SEM (cell line): ENCODE data around the genes ALG14, MFSD14A and RTCA.

- PRO-cap = no peak
Measured at GRCh38 chr1:94327055-94327625, 89.8 kb upstream of the ARHGAP29 start.

DNA sequence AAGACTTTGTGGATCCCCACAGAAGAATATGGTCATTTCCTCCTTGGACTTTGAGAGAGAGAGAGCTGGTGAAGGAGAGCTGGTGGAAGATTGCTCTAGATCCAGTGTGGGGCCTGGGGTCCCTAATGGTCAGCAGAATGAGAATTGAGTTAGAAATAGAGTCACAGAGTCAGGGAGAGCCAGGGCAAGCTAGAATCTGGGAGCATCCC, 16.8 kb downstream of the F3 start:
- PRO-cap = no peak

DNA sequence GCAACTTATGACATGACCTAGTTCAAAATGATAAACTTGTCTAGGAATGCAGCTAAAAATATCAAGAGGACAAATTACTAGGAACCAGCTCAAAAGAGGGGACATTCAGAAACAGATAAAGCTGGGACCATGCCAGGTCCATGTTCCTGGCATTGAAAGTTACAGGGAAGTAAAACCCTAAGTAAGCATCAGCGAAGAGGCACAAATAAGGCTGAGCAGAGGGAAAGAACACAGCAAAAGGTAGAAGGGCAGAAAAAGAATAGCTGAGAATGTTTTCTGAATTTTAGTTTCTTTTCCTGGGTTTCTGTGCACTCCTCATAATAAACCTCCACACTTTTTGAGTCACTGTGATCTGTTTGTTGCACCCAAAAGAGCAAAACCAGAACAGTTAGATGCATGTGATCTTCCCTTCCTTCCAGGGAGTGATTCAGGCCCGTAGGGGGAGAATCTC, 48.9 kb upstream of the F3 start:
- PRO-cap = no peak

- PRO-cap = no peak
Measured at GRCh38 chr1:94676784-94677080, 135.2 kb upstream of the F3 start.

GRCh38 chr1:94707246-94707994, 112.7 kb upstream of the SLC44A3 start:
- PRO-cap = no peak

- PRO-cap = no peak
Measured at GRCh38 chr1:94743613-94744555, 76.3 kb upstream of the SLC44A3 start.

DNA sequence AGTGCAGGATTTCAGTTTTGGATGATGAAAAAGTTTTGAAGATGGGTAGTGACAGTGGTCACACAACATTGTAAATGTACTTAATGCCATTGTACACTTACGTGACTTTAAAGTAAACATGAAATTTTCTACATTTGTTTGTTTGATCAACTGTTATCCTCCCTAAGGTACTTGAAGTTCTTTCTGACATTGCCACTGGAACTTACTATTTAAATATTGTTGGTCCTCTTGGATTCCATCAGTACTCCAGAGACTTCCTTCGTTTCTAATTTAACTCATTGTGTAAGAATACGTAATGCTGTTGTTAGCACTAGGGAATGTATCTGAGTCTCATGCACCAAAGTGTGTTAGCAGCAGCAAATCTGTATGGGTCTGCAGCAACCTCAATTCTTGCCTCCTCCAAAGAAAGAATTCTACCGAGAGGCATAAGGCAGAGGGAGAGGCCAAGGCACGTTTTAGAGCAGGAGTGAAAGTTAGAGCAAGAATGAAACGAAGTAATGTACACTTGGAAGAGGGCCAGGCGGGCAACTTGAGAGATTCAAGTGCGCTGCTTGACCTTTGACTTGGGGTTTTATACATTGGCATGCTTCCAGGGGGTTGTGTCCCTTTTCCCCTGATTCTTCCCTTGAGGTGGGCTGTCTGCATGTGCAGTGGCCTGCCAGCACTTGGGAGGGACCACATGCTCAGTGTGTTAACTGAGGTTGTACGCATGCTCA, 2.3 kb upstream of the CNN3 start:
- PRO-cap = no peak

DNA sequence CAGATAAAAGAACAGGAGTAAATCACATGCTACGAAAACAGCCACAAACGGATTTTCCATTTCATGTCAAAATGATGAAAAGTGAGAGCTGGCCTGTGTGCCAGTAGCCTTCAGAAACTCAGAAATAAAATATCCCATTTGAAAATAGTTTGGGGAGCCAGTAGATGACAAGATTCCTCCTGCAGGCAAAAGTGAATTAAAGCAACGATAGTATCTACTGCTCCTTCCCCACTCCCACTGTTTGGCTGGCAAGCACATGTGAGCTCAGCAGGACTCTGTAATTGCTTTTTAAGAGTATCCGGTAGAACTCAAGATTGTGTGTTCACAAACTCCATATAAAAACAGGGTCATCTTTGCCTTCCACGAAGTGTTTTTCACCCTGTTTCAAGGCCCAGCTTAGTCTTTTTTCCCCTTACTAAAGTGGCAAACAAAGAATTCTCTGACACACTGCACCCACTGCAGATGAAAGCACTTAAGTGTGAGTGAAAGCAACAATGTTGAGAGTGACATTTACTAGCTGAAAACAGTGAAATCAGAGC, 70.2 kb downstream of the ALG14 start:
- PRO-cap = no peak

DNA sequence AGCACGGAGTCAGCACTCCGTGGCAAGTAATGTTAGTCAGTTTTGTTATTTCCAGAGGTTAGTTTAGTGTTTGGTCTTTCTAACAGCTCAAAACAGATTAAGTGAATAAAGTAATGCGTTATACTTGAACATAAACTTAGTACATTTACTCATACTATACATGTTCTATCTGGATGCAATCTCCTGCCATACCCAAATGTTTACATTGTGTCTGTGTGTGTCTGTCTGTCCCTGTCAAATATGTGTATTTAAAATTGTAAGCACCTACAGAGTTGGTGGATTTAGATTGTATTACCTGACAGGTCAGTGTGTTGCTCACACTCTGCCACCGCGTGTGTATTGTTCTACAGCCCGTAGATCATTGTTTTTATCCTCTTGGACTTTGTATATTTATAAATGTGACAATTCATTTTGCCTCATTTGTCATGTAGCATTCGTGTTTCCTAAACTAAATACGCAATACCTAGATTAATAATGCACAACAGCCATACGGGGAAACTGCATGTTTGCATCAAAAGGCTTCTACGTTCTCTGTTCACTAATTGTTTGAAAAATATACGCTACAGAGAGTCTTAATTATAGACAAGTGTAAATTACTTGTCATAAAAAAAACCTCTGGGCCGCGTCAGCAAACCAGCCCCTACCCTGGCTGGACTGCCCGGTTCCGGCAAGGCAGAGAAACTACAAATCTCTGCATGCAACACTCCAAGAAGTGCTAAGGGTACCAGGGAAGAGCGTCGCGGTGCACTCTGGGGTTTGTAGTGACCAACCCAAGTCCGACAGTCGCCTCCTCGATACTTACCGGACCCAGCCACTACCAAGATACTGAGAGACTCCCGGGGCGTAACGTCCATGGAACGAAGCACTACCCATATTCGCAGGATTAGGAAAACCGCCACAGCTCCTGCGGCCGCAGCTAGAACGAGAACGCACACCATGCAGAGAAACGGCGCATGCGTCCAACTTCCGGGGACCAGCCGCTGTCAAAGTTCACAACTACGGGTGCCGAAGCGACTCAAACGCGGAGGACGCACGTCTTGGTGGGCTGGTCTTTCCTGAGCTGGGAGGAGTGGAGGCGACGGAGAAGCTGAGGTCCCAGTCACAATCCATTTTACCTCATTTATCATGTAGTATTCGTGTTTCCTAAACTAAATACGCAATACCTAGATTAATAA, at the start of gene ALG14:
Gene ALG14, minus strand, starts transcription at position 991 of the 1,175 bp plus-strand sequence.
- PRO-cap = bidirectional peak, plus-strand start at position 782 of the sequence, minus-strand start at position 651 of the sequence; bidirectional peak, plus-strand start at position 1,048 of the sequence, minus-strand start at position 985 of the sequence

GRCh38 chr1:95122355-95122772, 5.2 kb downstream of the TLCD4 start:
- PRO-cap = no peak

DNA sequence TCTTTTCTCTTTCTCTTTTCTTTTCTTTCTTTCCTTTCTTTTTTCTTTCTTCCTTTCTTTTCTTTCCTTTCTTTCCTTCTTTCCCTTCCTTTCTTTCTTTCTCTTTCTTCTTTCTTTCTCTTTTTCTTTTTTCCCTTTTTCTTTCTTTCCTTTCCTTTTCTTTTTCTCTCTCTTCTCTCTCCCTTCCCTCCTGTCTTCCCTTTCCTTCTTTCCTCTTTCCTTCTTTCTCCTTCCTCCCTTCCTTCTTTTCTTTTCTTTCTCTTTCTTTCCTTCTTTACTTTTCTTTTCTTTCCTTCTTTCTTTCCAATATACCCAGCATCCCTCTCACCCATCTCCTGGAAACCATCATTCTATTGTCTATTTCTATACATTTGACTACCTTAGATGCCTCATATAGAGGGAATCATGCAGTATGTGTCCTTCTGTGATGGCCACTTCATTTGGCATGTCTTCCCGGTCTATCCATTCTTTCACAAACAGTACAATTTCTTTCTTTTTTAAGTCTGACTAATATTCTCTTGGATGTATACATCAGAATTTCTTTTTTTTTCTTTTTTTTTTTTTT, 391.1 kb downstream of the DPYD start:
- PRO-cap = no peak

- PRO-cap = no peak
Measured at GRCh38 chr1:97849308-97849755, 71.5 kb downstream of the DPYD start.

- PRO-cap = no peak
Measured at GRCh38 chr1:98034325-98034958, 113.6 kb upstream of the DPYD start.

DNA sequence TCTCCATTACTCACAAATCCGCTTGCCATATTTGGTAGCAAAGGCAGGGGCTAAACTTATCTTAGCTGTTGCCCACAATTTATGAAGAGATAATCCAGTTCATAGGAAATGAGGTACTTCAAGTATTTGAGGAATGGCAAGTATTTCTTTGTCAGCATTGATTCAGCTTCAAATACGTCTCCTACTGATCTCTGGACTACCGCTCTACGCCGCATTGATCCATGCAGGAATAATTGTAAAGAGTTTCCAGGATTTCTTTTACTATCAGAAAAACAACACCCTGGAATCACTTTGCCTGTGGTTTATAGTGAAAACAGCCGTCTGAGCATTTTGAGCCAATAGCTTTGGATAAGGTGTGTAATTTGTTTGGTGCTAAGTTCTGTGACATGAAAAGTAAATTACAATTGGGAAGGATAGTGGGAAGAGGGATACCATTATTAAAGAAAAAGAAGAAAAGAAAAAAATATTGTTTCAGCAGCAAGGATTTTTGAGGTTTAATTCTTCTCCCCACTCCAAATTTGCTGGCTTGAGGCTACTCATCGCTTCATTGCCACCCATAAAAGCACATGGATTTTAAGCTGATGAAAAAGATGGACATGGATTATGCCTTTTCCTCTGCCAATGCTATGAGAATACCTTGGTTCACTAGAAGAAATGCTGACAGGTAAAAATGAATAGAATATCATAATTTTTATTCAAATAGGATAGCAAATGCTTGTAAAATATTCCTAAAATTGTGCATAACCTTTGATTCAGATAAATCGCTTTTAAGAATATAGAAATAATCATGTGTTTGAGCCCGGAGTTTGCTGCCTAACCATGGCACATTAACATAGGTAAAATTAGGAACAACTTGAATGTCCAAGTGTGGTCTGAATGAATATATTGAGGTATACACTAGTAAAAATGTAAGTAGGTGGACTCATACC, 289.6 kb upstream of the DPYD start:
- PRO-cap = no peak

GRCh38 chr1:99647532-99648585, 1.9 kb downstream of the PALMD start:
- PRO-cap = no peak

- PRO-cap = no peak
Measured at GRCh38 chr1:99650075-99650412, 4.1 kb downstream of the PALMD start.

DNA sequence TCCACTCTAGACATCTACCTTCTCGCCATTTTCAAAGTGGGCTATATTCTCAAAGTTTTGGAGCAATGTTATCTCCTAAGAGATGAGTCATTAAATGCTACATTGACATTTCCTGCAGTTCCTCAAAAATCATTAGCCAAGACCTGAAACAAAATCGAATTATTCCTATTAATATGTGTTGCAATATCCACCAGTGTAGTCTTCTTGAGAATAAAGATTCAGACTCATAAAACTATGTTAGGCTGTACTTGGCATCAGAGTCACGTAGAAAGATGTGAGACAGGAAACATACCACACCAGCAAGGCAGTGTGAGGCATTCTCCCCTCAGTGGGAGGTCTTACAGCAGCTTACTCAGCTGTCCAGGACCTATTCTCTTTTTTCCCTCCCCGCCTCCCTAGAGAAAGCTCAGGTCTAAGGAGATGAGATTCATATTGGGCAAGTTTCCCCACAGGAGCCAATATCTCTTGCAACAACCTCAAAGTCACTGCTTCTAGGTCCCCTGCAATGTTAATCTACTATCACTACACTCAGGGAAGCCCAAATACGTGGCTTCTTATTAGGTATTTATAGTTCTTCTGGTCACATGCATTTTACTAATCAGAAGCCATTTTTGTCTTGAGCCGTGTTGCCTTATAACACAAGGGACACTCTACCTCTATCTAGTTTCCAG, 38.6 kb downstream of the FRRS1 start:
- PRO-cap = no peak

- PRO-cap = bidirectional peak, plus-strand start at chr1:100038168, minus-strand start at chr1:100038008
Measured at GRCh38 chr1:100037851-100038228, at the start of gene MFSD14A. Gene MFSD14A (plus strand): TSS chr1:100038095.

GRCh38 chr1:100265917-100267308, at the start of gene RTCA:
Gene RTCA (plus strand): TSS chr1:100266216.
- PRO-cap = bidirectional peak, plus-strand start at chr1:100266265, minus-strand start at chr1:100266117; bidirectional peak, plus-strand start at chr1:100266574, minus-strand start at chr1:100266521

GRCh38 chr1:100353838-100354541, 1.7 kb downstream of the CDC14A start:
- PRO-cap = no peak